RPMI7951 (cell line): ENCODE results near the gene ARMC3.

DNA sequence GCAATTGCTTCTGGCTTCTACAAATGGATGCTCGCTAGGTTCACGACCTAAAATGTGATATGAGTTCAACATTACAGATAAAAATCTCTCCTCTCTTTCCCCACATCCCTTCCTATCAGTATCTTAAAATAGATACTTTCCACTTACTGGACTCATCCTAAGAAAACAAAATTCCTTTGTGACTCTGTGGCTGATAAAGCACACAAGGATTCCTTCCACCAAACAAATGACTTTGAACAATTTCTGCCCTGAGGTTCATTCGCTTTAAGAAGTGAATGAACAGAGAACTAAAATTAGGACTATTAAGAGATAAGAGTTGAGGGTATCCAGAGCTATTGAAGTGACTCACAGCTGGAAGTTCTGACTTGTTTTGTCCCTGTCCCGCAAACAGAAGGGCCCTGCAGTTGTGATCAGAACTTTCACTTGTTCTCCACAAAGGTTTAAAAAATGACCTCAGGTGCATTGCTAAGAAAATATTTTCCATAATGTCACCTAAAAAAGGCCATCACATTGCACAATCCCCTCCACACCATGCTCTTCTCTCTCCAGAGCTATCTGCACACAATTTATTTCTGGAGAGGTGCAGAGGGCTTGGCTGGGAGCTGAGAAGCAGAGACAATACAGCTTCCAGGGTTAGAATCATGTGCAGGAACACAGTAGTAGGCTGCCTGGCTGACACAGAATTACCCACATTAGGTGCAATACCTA lies 96.1 kb downstream of the PIP4K2A start:
- RAMPAGE, long total RNA = no peak

DNA sequence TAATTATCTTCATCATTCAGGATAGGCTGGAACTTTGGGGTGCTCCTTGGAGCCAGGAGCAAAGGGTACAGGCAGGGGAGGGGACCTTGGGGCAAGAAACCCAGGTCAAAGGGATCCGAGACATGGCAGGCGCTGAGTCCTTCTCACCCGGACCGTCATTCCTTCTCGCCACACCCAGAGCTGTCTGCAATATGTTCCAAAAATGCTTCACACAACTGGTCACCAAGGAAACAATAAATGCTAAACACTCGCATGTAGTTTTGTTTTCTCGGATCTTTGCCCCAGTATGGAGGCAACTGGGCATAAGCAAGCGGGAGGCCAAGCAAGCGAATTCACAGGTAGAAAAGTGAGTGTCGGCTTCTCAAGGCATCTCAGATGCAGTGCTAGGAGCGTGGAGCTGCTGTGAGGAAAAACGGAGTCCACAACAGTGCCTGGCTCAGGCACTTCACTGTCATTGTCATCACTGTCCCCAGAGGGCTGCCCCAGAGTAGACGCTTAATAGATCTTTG lies 80.8 kb downstream of the PIP4K2A start:
- RAMPAGE, long total RNA = no peak

DNA sequence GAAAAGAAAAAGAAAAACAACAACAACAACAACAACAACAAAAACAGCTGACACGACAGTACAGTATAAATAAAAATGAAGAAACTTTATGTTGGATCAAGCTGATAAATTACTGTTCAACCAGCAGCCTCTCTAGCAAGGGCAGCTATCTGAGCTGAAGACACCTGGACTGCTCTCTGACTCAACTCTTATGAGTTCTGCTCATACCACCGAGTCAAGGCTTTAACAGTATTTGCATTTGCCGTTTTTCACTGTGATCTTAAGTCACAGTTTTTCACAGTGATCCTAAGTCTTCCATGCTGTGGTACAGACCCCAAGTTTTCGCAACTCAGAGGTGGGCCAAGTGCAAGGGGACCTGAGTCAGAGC lies 31.3 kb downstream of the PIP4K2A start:
- RAMPAGE, long total RNA = no peak

GRCh38 chr10:22741937-22742438 lies 27.6 kb upstream of the PIP4K2A start:
- RAMPAGE, long total RNA = no peak

DNA sequence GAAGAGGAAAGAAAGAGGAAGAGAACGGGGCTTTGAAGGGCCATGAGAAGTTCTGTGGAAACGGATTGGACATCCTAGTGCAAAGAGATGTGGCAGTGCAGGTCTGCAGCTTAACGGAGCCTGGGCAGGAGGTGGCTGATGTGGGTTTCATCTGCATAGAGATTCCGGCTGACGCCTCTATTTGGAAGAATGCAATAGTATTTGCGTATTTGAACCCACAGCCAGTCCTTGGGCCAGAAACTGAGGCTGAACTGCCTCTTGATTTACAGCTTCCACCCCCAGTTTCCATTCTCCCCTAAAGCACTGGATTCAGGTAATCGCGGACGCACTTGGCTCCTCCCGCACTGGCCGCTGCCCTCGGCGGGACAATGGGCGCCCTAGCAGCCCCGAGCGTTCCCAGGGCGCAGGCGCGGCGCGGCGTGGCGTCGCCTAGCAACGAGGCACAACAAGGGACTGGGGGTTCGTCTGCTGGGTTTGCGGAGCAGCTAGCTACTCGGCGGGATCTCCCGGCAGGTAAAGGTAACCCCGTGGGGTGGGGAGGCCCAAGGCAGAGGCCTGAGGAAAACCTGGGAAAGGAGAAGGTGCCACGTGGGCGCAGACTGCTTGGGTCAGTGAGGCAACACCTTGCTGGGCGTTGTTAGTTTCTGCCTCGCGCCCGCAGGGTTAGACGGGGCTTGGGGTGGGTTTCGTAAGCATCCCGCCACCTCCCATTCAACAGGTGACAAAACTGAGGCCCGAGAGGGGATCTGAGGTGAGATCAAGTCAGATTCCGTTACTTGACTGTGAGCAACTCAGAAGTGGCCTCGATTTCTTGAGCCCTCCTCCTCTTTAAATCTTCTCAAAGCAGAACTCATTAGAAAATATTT lies at the start of gene ARMC3:
TSS of gene ARMC3 (plus strand) at position 460 of the 866 bp plus-strand sequence.
- RAMPAGE, long total RNA = no peak

GRCh38 chr10:23097208-23097808 lies 1.9 kb downstream of the MSRB2 start:
- RAMPAGE, long total RNA = no peak

GRCh38 chr10:23198746-23199351 lies 6.7 kb downstream of the PTF1A start:
- RAMPAGE, long total RNA = no peak

DNA sequence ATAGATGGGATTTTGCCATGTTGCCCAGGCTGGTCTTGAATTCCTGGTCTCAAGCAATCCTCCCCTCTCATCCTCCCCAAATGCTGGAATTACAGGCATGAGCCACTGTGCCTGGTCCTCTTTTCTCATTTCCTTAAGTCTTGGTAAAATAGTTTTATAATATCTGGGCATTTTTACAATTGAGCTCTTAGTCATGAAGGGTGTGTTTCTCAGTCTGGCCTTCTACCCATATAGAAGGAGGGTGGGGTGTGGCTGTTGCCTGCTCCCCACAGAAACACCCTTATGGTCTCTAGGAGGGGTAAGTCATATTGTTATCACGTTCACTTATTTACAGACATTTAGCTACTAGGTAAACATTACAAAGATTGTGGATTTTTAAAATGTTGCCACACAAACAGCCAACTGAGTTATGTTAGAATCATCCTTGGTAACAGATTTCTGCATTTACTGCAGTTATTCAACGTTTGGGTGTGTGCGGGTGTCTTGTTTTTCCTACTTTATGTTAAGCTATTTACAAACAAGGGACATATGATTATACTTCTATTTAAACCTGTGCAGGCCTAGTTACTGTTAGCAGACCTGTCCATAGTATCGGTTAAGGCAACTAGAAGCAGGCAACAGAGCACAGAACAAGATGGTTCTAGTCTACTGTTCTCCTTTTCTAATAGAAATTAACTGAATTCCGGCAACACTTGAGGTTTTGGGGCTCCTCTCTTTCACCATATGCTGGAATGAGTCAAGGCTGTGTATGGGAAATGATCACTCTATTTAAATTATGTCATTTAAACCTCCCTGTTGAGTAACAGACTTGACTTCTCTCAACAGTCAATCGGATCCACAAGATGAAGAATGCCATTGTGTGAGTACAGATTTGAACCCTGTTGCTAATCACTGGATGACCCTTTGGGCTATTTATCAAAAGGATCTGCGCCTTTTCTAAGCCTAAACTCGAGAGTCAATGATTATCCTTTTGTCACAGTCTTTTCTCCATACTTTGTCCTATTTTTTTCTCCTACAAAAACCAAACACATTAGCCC lies 6.4 kb upstream of the OTUD1 start:
- RAMPAGE, long total RNA = no peak

DNA sequence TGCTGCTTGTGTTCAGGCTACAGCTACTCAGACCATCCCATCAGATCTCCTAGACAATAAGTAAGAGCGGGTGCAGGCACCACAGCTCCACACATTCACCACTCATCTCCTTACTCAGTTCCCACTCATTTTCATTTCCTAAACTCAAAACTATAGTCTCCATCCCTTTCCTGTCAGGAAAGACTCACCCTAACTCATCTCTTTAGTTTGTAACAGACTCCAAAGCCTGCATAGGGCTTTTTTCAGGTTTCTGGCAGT lies 383.0 kb downstream of the OTUD1 start:
- RAMPAGE, long total RNA = no peak

DNA sequence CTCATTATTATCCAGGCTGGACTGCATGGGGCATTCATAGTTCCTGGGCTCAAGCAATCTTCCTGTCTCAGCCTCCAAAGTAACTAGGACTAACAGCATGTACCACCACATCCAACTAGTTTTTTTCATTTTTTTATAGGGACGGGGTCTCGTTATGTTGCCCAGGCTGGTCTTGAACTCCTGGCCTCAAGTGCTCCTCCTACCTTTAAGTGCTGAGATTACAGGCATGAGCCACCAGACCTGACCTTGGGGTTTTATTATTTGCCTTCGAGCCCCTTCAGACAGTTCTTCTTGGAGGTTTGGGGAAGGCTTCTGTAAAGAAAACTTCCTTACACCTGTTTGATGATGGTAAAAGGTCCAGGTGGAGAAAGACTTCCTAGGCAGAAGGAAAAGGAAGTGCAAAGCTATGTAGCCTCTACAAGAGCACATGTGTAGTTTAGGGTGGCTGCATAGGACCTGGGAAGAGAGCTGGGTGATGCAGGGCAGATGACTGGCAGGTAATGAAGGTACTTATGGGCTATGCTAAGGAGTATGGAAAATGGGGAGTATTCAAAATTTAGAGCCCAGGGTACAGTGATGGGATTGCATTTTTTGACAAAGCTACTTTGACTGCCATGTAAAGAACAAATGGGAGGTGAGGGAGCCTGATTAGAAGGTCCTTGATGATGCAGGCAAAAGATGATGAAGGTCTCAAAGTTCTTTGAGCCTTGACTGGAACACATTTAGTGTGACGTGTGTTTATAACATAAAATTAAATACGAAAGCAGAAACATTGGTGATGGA lies 95.6 kb downstream of the KIAA1217 start:
- RAMPAGE, long total RNA = no peak

- RAMPAGE, long total RNA = no peak
Measured at GRCh38 chr10:24465225-24465894, 256.4 kb downstream of the KIAA1217 start.

DNA sequence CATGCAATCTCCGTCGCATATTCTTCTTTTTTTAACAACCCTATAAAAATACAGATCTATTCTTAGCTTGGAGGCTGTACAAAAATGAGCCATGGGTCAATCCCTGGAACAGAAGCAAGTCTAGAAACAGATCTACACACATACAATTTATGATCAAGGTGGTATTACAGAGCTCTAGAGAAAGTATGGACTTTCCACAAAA lies 71.7 kb downstream of the ARHGAP21 start:
- RAMPAGE, long total RNA = no peak

- RAMPAGE, long total RNA = no peak
Measured at GRCh38 chr10:24851400-24852261, 100.8 kb downstream of the PRTFDC1 start.

GRCh38 chr10:24869594-24869853 lies 82.9 kb downstream of the PRTFDC1 start:
- RAMPAGE, long total RNA = no peak

DNA sequence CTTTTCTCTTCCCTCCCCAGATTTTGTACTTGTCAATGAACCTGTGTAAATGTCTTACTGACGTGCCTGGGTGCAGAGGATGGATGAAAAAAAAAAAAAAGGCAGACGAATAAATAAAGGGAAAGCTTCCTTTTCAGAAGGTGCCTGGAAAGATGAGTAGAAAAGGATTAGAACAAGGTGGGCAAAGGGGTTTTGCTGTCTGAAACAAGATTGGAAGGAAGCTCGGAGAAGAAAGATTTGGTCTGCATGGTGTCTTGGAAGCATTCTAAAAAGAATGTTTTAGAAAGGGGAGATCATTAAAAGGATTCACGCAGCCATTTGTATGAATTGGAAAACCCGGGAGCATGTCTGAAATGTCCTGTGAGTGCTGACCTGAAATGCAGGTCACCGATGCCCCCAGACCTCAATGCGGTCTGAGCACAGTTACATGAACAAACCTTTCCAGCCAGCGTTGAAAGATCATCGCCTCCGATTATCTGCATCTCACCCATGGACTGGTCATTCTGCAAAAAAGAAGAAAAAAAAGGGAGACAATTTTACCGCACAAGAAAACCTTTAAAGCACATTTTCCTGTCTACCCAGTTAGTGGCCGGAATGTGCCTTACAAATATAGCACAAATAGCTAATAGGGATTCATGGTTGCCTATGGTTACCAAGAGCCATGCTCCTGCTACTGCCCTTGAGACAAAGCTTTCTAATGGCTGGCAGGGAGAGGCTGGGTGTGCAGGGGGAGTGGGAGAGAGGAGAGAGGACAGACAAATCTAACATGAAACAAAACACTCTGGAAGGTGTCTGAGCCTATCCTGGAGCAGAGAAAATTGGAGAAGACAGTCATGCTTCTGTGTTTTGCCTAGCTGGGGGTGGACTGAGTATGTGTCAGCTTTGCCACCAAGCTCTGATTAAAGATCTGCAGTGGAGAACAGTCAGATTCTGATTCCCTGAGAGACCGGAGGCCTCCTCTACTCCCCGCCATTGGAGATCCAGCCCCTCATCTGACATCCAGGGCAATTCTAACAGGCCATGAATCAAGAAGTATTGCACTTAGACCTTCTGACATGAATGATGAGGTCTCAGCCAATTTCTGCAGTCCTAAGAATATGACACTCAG lies 80.5 kb downstream of the PRTFDC1 start:
- RAMPAGE, long total RNA = no peak

- RAMPAGE, long total RNA = no peak
Measured at GRCh38 chr10:24952692-24953225, 353 bp upstream of the PRTFDC1 start.

DNA sequence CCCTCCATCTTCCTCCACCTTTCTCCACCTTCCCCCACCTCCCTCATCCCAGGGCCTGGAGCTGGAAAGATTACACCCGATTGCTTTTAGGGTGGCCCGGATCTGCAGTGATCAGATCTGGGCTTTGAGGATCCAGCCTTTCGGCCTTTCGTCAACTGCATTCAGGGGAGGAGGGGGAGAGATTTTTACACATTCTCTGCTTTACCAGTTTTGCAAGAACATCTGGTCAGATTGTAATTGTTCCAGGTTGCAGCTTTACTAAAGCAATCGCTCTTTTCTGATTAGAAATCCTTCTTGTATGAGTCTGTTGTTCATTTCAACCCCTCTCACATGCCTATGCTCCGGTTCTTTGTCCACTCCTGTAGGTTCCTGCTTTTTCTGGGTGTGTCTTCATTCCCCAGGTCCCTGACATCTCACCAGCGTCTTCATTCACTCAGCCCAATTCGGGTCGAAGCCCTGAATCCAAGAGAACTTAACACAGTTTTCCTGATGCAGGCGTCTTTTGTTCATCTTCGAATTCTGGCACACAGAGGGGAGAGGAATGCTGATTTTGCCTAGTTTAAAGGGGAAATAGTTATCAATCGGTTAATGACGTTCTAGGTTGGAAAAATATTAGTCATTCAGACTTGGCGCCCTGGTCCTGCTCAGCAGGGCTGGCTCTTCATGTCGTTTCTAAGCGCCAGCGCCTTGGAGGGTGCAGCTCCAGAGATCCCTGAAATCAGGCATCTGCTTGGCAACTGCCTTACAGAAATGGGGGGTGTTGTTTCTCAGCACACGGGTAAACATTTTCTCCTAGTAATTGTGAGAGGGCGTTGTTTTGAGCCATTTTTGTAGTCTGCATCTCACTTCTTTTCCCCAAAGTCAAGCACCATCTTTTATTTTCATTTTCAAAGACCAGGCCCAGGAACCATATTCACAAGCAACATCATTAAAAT lies 1.1 kb upstream of the PRTFDC1 start:
- RAMPAGE, long total RNA = no peak

DNA sequence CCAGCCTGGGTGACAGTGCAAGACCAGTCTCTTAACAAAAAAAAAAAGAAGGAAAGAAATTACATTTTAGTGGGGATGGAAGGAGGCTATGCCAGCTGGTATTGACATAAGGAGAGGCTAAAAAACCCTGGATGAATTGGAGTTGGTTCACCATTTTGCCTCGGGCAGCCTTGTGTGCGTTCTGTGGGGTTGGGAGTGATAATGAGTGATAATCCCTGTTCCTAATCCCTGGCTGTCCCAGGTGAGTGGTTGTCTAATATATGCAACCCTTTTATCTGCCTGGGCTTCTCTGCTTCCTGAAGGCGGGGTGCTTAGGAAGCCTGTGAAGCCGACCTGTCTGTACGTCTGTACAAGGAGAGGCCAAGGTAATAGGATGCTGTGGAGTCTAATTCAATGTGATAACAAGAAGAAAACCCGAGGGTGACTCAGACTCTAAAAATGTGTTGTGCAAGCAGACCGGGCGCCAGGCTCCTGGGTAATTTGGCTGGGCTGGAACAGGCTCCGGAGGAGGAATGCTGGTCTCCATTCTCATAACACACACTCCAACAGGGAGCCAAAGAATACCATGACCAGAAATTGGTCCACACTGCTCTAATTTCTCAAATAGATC lies 43.5 kb downstream of the THNSL1 start:
- RAMPAGE, long total RNA = no peak

- RAMPAGE, long total RNA = no peak
Measured at GRCh38 chr10:25080830-25081439, 64.5 kb downstream of the THNSL1 start.

DNA sequence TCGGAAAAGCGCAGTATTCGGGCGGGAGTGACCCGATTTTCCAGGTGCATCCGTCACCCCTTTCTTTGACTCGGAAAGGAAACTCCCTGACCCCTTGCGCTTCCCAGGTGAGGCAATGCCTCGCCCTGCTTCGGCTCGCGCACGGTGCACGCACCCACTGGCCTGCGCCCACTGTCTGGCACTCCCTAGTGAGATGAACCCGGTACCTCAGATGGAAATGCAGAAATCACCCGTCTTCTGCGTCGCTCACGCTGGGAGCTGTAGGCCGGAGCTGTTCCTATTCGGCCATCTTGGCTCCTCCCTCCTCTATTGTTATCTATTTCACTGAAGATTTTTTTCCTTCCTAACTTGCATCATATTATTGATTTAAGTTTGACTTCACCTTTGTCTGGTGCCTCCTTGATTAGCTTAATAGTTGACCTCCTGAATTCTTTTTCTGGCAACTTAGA lies 346.3 kb downstream of the GPR158 start:
- RAMPAGE, long total RNA = no peak